SUDHL5 (cell line): ENCODE measurements around a stretch of chrX.

DNA sequence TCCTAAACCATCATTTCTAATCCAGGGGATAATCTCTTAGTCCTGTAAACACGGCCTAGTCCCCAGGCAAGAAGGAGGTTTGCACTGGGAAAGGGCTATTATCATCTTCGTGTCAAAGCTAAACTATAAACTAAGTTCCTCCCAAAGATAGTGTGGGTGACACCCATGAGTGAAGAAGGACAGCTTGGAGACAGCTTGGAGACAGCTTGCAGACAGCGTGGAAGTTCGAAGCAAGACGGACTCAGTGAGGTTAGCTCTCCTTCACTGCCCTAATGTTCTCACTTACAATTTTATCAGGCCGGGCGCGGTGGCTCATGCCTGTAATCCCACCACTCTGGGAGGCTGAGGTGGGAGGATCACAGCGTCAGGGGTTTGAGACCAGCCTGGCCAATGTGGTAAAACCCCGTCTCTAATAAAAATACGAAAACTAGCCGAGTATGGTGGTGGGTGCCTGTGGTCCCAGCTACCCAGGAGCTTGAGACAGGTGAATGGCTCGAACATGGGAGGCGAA lies 19.2 kb upstream of the PLCXD1 start:
- PRO-cap: no peak

- PRO-cap: no peak
Measured at GRCh38 chrX:825923-826418, 195.4 kb downstream of the SHOX start.

DNA sequence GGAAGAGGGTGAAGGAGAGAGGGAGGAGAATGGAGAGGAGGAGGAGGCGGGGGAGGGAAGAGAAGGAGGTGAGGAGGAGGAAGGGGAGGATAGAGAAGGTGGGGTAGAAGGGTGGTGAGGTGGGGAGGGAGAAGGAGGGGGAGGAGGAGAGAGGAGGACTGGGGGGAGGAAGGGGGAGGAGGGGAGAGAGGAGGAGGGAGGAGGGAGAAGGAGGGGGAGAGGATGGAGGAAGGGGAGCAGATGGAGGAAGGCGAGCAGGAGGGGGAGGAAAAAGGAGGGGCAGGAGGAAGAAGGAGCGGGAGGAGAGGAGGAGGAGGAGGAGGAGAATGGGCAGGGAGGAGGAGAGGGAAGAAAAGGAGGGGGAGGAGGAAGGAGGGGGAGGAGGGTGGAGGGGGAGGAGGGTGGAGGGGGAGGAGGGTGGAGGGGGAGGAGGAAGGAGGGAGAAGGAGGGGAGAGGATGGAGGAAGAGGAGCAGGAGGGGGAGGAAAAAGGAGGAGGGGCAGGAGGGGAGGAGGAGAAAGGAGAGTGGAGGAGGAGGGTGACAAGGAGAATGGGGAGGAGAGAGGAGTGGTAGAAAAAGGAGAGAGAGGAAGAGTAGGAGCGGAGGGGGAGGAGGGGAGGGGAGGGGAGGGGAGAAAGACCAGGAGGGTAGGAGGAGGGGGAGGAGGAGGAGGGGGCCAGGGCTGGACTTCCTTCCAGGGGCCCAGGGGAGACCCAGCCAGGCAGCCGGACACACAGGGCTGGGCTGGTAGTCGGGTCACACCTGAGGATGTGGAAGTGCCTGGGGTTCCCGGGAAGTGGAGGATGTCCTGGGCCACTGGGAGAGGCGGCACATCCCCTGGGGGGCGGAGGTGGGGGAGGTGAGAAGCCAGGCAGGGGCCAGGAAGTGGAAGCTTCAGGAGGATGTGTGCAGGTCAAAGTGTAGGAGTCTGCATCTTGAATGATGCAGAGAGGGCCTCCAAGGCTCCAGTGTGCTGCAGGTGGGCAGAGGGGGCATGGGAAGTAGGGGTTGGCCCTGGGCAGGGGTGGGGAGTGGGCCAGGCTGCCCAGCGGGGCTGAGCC lies 18.6 kb downstream of the IL3RA start:
- PRO-cap: no peak

GRCh38 chrX:1384798-1385926 lies 6.8 kb downstream of the SLC25A6 start:
- PRO-cap: no peak

- PRO-cap: no peak
Measured at GRCh38 chrX:1387494-1388153, 4.3 kb downstream of the SLC25A6 start.

DNA sequence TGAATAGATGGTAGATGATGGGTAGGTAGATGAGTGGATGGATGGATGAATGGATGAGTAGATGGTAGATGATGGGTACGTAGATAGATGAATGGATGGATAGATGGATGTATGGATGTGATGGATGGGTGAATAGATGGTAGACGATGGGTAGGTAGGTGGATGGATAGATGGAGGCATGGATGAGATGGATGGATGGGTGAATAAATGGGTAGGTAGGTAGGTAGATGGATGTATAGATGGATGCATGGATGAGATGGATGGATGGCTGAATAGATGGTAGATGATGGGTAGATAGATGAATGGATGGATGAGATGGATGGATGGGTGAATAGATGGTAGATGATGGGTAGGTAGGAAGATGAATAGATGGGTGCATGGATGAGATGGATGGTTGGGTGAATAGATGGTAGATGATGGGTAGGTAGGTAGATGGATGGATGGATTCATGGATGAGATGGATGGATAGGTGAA lies 14.0 kb upstream of the SLC25A6 start:
- PRO-cap: no peak

- PRO-cap: no peak
Measured at GRCh38 chrX:1421378-1422191, 29.7 kb upstream of the SLC25A6 start.

DNA sequence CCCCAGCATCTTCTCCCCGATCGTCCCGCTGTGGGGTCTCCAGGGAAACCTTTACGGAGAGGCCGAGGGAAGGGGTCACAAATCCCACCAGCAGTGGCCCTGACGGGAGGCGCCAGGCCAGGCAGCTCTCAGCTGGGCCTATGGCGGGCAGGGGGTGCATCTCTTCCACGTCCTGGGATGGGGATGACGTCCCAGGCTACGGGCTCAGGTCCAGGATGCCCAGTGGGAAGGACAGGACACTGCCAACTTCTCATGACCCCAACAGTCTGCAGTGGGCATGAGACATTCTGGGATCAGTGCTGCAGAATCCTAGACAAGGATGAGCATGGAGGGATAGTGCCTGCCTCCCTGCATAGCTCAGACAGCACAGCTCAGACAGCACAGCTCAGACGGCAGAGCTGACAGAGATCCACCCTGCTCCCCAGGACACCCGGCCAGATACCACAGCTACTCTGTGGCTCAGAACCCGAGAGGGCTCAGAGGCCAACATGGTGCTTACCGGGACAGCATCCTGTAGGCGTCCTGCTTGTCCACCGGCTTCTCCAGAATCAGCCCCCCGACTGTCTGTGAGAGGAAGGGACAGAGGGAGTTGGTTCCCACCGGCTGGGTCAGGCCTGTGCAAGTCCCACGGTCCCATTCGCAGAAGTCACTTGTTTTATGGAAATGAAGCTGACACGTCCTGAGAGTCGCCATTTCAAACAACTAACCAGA lies 17.4 kb downstream of the ASMTL start:
- PRO-cap: no peak

DNA sequence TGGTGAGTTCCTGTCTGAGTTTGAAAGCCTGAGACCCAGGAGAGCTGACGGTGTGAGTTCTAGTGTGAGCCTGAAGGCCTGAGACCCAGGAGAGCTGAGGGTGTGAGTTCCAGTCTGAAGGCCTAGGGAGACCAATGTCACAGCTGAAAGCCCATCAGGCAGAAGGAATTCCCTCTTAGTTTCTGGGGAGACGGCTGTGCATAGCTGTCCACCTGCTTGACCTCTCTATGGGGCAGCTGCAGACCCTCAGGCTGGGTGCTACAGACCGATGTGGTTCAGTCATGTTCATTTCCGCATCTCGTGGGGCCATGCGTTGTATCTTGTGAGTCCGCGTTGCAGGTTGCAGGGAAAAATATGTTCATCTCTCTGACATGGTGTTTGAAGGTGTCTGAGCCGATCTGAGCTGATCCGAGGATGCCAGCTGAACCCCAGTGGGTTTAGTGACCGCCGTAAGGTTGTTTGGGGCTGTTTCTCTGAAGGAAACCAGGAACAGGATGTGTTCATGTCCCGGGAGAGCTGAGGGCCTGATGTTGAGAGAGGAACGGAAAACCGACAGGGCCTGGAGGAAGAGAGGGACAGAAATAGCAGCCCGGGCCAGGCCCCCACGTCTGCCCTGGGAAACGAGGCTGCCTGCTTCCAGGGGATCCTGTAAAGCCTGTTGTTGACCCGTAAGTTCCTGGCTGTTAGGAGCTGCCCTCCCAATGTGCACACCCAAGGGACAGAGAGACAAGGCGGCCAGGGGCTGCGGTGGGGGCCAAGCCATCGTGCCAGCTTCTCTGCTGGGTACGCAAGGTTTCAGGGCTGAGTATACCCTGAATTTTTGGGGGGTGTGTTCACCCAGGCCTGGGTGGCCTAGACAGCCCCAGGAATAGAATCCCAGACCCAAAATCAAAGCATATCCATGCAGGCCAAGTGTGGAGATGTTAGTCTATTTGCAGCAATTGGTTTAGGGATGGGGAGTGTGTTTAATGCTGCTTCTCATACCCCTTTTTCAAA lies 9.8 kb upstream of the P2RY8 start:
- PRO-cap: no peak

- PRO-cap: no peak
Measured at GRCh38 chrX:1593239-1593680, 1.9 kb downstream of the AKAP17A start.

DNA sequence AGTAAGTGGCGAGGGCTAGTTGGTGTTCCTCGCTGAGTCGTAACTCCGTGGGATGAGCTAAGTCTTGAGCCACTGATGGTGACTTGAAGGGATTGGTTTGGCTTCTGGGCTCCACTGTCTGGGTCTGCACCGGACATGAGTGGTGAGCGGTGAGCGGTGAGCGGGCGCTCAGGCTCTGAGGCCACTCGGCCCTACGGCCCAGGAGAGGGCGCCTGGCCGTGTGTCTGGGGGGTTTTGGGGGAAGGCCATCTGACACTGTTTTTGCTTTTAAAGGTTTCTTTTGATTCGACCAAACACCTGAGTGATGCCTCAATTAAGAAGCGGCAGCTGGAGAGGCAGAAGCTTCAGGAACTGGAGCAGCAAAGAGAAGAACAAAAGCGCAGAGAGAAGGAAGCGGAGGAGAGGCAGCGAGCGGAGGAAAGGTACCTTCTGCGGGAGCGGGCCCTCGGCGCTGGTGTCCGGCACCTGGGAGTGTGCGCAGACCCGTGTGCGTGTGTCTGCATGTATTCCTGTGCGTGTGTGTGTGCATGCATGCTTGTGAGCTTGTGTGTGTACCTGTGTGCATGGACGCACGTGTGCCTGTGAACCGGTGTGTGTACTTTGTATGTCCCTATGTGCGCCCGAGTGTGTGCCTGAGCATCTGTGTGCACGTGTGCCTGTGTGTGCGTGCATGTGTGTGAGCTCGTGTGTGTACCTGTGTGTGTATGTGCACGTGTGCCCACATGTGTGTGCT lies 3.9 kb downstream of the AKAP17A start:
- PRO-cap: no peak

GRCh38 chrX:1658170-1658468 lies 43.3 kb downstream of the ASMT start:
- PRO-cap: no peak

- PRO-cap: no peak
Measured at GRCh38 chrX:2180243-2181176, 320.3 kb downstream of the DHRSX start.

GRCh38 chrX:2445457-2445822 lies 55.3 kb downstream of the DHRSX start:
- PRO-cap: no peak

DNA sequence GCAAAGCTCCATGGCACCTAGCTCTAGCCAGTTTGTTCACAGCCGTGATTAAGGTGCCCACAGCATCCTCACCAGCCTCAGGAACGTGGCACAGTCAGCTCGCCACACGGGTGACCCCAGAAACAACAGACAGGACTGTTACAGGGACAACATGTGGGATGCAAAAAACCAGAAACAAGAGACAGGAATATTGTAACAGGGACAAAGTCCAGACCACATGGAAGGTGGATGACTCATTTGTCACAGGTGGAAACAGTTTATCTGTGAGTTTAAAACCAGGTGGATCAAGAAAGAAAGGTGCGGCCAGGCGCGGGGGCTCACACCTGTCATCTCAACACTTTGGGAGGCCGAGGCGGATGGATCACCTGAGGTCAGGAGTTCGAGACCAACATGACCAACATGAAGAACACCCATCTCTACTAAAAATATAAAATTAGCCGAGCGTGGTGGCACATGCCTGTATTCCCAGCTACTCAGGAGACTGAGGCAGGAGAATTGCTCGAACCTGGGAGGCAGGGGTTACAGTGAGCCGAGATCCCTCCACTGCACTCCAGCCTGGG lies 23.4 kb downstream of the DHRSX start:
- PRO-cap: no peak

DNA sequence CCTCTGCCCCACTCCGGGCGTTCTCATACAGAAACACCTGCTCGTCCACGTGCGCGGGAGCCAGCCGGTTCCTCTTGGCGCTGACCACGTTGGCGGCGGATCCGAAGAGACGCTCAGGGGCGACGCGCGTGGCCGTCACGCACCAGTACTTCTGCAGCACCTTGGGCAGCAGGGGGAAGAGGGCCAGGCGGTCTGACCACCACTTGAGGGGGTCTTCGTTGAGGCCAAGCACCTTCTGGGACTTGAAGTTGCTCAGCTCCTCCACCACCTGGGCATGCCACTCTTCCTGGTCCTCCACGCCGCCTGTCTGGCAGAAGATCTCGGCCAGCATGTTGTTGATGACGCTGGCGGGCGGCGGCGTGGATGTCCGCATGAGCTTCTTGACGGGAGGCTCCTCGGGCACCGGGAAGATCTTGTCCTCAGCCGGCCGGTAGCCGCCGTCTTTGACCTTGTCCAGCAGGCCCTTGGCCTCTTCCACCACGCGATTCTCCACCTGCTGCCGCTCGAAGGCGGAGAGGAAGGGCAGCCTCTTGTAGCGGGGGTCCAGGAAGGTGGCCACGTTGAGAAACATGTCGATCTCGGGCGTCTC lies 11.9 kb downstream of the DHRSX start:
- PRO-cap: no peak

GRCh38 chrX:2649688-2650353 lies 41.3 kb upstream of the CD99 start:
- PRO-cap: no peak

- PRO-cap: no peak
Measured at GRCh38 chrX:2767055-2767381, 15.2 kb downstream of the XG start.

GRCh38 chrX:2767382-2767978 lies 15.6 kb downstream of the XG start:
- PRO-cap: no peak

DNA sequence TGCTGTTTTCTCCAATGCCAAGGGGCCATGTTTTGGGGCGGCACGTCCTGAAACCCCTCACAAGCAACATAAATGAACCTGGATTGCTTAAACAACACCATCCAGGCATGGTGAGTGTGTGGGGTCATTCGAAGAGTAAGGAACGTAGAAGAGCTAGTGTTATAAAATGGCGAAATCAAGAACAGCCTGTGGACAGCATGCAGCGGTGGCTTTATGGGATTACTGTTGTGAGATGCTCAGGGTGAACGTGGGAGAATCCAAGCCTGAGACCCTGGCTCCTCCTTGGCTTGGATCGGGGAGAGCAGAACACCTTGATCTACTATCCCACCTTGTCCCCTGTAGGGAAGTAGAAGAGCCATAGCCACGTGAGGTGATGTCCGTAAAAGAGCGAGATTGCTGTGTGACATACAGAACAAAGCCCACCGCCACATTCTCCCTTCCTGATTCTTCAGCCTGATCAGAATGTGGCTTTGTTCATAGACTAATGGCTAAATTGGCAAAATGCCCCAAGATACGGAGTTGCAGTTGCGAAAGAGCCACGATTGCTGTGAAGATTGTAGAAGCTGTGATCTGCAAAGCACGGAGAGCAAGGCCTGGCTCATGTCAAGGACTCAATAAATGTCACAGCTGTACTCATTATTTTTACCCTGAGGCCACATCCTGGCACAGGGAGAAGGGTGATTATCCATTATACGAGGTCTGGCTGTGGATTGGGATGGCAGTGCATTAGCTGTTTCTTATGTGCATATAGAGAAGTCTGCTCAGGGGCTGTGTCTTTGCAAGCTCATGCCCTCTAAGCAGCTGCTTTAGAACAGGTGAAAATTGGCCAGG lies 34.4 kb downstream of the ARSD start:
- PRO-cap: no peak